Epidermal melanocyte (primary cell): ENCODE measurements around a stretch of chr9.

DNA sequence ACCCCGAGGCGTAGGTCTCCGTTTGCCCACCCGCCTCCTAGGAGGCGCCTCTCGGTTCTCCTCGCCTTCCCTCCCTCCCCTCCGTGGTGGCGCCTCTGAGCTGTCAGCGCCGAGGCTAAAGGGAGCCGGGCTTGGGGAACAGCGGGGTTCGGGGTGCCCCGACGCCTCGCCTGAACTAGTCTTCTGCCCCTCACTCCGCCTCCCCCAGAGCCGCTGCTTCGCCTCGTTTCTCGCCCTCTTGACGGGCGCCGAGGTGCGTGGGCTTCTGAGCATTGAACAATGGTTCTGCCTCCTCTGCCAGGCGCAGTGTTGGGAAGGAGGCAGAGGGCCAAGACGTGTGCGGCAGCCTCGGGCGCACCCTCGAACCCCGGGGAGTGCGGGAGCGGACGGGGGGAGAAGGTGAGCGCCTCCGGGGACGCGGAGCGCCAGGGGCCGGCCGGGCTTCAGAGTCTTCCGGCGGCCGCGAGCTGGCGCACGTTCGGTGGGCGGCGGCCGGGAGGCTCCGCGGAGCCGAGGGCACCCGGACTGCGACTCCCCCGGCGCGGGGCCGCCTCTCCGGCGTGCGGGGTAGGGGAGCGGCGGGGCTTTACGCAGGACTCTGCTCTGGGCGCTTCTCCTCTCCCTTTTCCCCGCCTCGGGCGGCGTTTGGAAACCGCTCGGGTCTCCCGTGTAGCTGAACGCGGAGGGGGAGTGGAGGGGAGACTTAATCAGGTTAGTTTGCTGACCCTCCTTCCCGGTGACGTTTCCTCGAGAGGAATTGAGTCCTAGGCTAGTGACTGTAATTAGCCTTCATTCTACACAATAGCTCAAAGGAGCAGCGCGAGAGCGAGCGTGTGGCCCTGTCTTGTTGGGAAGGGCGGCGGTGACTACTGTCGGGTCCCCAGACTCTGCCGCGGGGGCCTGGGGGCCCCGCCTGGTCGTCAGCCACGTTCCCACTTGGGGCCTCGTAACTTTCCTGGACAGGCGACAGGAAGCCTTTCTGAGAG lies 1.0 kb downstream of the VLDLR start:
- RRBS, result 3% methylated on average over 16 of the region's 95 CpGs

DNA sequence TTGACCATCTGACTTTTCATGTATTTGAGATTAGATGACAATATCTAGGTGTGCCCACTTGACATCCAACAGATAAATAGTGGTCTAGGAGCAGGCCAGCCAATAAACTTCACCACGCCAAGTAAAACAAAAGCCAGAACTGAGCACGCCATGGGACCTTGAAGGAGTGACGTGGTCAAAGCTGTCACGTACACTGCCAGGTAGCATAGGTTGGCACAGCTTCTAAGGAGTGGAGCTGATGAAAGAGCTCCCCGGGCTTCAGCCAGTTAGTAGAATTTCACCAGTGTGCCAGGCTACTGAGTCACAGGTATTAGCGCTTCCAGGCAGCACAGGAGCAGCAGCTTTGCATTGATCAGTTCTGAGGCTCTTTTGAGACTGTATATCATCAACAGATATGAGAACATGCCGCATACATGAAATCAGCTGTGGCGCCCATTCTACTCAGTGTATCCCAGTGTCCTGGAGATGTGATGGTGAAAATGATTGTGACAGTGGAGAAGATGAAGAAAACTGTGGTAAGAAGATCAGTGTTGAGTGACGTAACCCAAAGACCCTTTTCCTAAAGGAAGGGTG lies 19.5 kb downstream of the VLDLR start:
- RRBS, result no CpG with 5 or more reads among the region's 9 CpGs

DNA sequence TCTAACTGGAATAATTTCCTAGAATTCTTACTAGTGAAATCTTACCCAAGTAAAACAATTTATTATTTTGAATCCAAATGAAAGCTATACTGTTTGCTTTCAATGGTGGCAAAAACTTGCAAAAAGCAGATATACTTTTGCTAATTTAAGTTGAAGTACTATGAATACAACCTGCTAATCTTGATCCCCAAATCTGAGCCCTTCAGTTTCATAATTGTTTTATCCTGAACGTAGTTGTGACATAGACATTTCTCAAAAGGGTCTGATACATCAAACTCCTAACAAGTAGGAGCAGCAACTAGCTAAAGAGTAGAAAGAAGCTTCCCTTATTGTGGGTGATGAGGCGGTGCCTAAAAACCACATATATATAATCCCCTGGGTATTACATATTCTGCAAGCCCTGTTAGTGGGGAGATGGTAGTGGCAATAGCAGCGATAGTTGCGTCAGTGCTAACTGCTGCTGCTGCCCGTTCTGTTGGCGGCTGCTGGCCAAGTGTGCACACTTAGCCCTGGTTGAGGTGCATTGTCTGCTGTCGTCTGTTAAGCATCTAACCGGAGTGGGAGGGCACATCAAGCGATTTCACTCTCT lies 35.7 kb downstream of the VLDLR start:
- RRBS, result no CpG with 5 or more reads among the region's 9 CpGs

DNA sequence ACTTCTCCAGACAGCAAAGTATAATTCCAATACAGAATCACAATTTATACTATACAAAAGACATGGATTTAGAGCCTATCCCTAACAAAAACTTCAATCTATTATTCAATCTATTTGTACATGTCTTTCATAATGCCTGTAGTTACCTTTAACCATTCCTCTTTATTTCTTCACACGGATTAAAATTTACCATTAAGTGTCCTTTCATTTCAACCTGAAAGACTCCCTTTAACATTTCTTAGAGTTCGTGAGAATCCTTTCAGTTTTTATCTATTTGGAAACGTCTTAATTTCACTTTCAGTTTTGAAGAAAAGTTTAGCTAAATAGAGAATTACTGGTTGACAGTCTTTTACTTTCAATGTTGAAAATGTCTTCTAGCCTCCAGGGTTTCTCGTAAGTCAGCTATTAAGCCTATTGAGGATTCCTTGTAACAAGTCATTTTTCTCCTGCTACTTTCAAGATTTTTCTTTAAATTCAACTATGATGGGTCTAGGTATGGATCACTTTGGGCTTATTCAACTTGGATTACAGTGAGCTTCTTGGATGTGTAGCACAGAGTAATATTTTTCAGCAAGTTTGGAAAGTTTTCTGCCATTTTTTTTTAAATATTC lies 48.6 kb downstream of the RFX3 start:
- RRBS, result no CpG with 5 or more reads among the region's 4 CpGs

DNA sequence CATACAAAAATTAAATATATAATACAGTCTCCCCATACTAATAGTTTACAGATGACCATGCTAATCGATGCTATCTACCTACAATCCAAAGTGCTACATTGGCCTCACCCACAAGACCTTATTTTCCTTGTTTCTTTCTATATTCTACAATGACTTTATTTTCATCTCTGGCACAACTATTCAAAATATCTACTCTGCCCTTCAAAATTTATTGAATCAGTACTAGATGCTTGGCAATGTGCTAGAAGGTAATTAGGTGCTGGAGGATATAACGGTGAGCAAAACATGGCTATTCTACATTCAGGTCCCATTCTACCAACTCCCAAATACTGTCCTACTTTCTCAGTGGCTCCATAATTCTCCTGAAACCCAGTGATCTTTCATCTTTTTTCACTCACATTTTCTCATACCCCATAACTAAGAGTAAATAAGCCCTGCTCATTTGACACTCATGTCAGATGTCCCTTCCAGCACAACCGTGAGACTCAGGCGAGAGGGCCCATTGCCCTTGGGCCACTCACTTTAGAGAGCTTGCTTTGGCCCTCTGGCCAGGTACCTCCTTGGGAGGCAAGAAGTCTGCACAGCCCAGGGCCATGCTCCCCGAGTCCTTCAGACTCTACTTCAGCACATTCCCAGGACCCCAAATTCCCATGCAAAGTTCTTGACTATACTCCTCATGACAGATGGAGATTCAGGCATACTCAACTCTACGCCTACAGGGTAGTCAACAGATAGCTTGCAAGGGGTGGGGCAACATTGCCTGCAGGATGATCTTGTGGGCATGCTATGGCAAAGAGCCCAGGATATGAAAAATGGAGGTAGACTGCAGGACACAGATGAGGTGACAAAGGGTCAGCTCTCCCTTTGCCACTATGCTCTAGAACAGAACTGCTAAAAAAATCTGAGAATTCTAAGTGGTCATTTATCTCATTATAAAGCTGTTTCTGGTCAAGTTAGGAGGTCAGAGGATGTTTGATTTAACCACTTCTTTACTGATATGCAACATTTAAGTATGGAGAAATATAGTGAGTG lies 33.6 kb downstream of the RFX3 start:
- RRBS, result no CpG with 5 or more reads among the region's 6 CpGs

- RRBS, result 2% methylated on average over 11 of the region's 79 CpGs
Observed at GRCh38 chr9:3526207-3527211, 708 bp upstream of the RFX3 start.

- RRBS, result no CpG with 5 or more reads among the region's 2 CpGs
Observed at GRCh38 chr9:3698139-3698448, 172.3 kb upstream of the RFX3 start.

DNA sequence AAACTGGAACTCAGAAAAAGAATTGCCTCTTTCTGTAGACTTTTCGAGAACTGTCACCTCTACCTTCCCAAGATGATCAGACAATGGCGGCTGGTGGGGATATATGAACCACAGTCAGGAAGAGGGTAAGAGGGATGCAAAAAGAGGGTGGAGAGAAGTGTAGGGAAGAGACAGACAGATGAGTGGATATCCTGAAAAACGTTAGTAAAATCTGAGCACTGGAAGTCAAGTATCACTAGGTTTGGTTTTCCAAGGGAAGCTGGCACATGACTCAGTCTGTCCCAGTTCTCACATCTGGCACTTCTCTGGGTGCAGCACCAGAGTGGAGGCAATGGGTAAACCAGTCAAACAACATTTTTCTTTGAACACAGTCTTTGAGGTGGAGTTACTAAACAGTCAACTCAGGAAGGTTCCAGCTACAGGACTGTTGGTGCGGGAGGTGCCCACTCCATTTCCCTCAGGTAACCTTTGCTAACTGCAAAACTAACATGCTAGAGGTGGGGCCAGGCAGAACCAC lies 301.3 kb upstream of the RFX3 start:
- RRBS, result no CpG with 5 or more reads among the region's 4 CpGs

GRCh38 chr9:3906693-3907537 lies 381.1 kb upstream of the RFX3 start:
- RRBS, result no CpG with 5 or more reads among the region's 14 CpGs

DNA sequence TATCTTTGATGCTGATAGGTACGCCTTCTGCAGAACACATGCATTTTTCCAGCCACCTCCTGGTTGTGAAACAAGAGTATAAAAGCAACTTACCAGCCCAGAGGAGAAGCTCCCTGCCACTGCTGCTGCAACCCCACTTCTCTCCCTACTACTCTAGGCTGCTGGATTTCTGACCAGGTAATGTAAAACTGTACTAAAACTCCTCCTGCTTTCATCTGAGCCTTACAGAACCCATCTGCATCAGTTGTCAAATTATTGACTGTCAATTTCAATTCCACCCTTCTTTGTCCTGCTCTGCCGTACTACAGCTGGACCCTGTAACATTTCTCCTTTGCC lies 233.5 kb downstream of the GLIS3 start:
- RRBS, result no CpG with 5 or more reads among the region's 2 CpGs

DNA sequence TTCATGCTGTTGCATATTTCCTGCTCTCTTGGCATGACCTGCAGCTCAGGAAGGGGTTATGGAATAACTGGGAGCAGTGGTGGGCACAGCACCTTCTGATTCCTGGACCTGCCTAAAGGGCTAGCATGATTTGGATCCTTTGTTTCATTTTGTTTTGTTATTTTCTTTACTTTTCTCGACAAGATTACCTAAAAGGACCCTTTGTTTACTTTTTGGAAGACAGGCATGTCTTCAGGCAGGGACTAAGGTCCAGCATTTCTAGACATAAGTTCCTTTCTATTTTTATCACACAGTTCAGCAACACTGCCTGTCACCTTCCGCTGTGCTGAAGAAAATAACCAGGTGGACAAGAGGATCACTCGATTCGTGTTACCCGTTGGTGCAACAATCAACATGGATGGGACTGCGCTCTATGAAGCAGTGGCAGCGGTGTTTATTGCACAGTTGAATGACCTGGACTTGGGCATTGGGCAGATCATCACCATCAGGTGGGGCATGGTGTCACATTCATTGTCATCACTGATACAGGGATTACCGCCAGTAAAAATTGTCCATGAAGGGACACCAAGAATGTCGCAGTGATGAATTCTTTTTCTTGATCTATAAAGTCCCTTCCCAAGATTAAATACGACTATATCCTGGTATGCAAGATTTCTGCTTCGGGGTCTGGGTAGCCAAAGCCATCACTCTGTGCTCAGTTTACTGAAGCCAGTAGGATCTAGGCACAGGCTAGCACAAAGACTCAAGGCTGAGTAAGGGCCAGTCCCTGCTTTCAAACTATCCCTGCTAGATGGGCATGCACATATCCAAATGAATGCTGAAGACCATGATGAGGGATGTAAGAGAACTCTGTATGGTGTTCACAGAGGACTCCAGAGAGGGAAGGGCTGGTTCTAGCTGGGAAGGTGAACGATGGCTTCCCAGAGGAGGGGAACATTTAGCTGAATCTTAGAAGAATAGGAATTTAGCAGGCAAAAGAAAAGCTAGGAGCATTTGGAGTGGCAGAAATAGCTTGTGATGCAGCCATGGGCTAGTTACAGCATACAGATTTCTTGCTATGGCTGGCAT lies 85.5 kb upstream of the PLPP6 start:
- RRBS, result no CpG with 5 or more reads among the region's 12 CpGs

GRCh38 chr9:4579035-4579598 lies 83.0 kb upstream of the PLPP6 start:
- RRBS, result no CpG with 5 or more reads among the region's 3 CpGs

DNA sequence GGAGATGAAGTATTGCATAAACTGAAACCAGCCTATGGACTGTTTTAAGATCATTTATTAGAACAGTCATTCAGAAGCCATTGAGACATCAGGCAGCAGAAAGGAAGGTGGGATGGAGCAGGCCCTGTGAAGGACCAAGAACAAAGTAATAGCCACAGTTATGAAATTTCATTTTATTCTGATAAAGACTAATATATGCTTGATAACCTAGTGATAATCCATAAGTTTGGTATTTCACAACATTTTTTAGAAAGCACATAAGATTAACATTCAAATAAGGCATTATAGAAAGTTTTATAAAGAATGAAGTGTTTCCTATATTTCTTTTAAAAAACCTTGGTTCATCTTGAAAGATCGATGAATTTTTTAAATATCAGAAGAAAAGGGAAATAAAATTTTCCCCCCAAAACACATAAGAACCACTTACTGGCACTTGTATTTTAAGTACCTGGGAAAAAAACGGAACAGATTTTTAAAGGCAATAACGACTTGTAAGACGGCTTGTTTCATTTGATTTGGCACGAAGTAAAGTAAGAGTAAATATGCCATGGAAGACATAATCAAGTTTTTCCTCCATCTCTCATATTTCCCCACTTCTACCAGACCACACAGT lies 29.8 kb downstream of the AK3 start:
- RRBS, result no CpG with 5 or more reads among the region's 5 CpGs

DNA sequence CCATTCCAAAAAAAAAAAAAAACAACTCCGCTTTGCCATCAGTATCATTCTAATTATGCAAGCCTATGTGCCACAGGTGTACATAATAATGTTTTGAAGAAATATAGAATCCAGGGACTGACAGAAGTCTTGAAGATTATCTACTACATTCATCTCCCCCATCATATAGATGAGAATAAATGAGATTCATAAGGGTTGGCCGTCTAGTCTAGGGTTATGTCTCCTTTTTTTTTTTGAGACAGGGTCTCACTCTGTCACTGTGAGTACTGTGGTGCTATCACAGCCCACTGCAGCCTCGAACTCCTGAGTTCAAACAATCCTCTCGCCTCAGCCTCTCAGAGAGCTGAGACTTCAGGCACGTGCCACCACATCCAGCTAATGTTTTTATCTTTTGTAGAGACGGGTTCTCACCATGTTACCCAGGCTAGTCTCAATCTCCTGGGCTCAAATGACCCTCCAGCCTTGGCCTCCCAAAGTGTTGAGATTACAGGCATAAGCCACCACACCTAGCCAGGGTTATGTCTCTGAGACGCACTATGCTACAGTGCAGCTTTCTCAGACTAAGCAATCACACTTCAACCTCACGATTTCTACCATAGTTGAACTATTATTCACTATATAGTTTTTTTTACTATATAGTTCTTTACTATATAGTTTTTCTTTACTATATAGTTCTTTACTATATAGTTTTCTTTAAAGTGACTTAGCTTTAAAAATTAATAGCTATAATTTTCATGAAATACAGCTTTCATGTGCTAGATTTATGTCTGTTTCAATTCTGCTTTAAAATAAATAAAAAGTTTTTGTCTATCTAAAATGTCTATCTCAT lies 4.3 kb downstream of the AK3 start:
- RRBS, result no CpG with 5 or more reads among the region's 8 CpGs

DNA sequence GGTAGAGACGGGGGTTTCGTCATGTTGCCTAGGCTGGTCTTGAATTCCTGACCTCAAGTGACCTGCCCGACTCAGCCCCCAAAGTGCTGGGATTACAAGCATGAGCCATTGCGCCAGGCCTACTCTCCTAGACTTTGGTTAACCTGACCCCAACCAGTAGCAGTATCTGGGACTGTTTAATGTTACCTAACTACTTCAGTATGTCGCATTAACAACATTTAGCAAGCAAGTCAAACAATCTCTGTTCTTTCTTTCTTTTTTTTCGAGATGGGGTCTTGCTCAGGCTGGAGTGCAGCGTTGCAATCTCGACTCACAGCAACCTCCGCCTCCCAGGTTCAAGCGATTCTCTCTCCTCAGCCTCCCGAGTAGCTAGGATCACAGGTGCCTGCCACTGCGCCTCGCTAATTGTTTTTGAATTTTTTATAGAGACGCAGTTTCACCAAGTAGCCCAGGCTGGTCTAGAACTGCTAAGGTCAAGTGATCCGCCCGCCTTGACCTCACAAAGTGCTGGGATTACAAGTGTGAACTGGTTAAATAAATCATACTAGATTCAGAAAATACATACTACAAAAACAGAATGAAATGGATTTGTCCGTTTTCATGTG lies 1.9 kb downstream of the AK3 start:
- RRBS, result no CpG with 5 or more reads among the region's 17 CpGs

DNA sequence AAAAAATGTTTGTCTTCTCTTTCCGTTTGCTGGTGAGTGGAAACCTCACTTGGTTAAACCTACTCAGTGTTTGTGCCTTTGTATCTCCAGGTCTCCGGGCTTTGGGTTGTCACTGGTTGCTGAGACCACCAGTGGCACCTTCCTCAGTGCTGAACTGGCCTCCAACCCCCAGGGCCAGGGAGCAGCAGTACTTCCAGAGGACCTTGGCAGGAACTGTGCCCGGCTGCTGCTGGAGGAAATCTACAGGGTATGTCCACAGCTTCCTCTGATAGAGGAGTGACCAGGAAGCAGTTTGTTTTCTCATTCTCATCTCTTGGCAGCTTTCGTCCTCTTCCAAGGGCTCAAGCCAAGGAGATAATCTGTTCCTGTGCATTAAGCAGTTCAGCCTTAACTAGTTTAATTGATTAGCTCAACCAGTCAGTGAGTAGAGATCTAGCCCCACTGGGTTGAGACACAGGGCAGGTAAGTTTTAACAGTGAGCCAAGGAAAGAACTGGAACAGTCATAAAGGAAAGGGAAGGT lies 51.8 kb downstream of the RCL1 start:
- RRBS, result no CpG with 5 or more reads among the region's 4 CpGs

- RRBS, result no CpG with 5 or more reads among the region's 3 CpGs
Observed at GRCh38 chr9:4855658-4856407, 63.1 kb downstream of the RCL1 start.

DNA sequence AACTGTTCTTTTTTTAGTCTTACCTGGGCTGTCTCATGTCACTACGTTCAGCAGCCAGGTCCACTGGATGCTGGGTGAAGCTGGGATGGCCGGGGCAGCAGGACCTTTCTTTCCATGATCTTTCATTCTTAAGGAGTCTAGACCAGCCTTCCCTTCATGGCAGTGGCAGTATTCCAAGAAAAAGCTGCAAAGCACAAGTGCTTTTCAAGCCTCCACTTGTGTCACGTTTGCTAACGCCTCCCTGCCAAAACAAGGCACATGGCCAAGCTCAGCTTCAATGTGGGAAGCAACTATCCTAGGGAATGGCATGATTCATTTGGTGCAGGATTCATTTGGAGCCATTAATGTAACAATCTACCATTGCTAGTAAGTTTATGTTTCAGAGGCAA lies 94.8 kb downstream of the RCL1 start:
- RRBS, result no CpG with 5 or more reads among the region's 4 CpGs

DNA sequence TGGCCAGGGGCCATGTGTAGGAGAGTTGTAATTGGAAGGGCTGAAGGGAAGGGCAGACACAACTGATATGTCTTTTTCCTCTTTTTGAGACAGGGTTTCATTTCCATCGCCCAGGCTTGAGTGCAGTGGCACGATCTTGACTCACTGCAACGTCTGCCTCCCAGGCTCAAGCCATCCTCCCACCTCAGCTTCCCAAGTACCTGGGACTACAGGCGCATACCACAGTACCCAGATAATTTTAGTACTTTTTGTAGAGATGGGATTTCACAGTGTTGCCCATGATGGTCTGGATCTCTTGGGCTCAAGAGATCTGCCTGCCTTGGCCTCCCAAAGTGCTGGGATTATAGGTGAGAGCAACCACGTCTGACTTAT lies 51.6 kb upstream of the JAK2 start:
- RRBS, result no CpG with 5 or more reads among the region's 5 CpGs

- RRBS, result no CpG with 5 or more reads among the region's 4 CpGs
Observed at GRCh38 chr9:5044076-5044631, 59.1 kb downstream of the JAK2 start.